OCI-LY7 (cell line): ENCODE measurements around the genes TSPYL1, DCBLD1, GOPC and NUS1.

DNA sequence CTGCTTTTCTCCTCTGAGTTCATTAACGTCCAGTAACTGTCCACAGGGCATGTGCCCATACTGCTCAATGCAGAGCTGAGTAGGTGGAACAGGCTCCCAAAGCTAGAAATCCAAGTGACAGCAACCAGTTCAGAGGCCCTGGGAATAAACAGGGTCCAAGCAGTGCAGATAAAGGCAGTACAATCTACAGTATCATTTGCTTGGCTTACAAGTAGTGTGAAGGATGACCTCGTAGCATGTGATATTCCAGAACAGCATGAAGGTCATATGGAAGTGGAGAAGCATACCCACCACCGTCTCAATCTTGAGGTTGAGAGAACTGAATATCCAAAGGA is 1.7 kb downstream of the TSPYL1 start:
- PRO-cap = no peak
- RAMPAGE, long total RNA = no peak

DNA sequence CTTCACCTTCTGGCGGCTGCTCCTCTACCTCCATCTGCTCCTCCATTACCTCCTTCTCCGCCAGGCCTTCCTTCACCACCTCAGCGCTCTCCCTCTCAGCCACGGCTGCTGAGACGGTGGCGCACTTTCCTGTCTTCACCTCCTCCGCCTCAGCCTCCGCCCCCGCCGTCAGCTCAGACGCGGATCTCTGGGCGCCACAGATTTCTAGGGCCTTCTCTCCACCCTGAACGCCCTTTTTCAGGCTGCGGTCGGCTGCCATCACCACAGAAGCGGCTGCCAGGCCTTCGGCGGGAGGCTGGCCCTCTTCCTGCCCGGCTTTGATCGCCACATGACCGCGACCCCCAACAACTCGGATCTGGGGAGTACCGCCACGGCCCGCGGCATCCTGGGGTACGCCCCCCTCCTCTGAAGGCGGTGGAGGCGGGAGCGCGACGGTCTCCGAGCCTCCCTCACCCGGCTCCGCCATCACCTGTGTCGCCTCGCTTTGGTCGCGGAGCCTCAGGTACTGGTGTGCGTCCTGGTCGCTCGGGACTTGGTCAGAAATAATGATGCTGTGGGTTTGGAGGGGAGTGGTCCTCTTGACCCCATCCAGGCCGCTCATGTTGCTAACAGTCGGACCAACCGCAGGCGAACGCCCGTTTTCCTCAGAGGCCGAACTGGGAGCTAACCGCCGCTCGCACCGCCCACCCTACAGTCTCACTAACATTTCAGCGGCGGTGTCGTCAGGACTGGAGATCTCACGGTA is at the start of gene TSPYL1:
TSPYL1 (minus strand) TSS at position 701 of the 745 bp plus-strand sequence.
- PRO-cap = bidirectional peak, plus-strand start at position 240 of the sequence, minus-strand start at position 107 of the sequence; bidirectional peak, plus-strand start at position 452 of the sequence, minus-strand start at position 476 of the sequence; bidirectional peak, plus-strand start outside the sequence, minus-strand start at position 701 of the sequence
- RAMPAGE, long total RNA = no peak

DNA sequence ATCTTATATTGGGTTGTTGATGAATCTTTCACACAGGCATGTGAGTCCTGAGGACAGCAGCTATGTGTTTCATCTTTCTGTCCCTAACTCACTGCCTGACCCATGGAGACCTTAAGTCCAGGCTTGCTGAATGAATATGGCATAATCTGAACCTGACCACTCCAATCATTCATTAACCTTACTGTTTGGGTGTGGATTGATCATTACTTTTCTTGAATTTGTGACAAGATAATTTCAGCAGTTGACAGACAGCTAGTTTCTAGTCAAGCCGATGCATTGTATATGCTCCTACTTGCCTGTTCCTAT is 27.3 kb upstream of the TSPYL1 start:
- PRO-cap = no peak
- RAMPAGE, long total RNA = no peak

DNA sequence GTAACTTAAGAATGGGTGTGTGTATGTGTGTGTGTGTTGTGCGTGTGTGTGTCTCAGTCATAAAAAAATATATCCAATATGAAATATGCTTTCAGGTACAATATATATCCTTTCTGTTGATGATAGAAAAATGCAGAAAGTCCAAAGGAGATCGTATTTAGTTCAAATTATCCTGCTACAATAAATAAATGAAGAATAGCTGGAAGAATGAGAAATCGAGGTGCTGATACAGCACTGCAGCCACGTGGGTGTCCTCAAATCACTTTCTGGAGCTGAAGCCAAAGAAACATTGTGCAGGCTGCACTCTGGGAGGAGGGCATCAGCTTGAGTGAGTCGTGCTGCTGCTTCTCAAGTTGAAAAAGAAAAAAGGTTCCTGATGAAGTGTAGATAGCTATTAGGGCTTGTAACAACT is 40.4 kb downstream of the DSE start:
- PRO-cap = no peak
- RAMPAGE, long total RNA = no peak

- PRO-cap = no peak
- RAMPAGE, long total RNA = no peak
Measured at GRCh38 chr6:116564891-116565283, 6.4 kb upstream of the RWDD1 start.

GRCh38 chr6:116764540-116764760 is 1.1 kb downstream of the FAM162B start:
- PRO-cap = no peak
- RAMPAGE, long total RNA = no peak

DNA sequence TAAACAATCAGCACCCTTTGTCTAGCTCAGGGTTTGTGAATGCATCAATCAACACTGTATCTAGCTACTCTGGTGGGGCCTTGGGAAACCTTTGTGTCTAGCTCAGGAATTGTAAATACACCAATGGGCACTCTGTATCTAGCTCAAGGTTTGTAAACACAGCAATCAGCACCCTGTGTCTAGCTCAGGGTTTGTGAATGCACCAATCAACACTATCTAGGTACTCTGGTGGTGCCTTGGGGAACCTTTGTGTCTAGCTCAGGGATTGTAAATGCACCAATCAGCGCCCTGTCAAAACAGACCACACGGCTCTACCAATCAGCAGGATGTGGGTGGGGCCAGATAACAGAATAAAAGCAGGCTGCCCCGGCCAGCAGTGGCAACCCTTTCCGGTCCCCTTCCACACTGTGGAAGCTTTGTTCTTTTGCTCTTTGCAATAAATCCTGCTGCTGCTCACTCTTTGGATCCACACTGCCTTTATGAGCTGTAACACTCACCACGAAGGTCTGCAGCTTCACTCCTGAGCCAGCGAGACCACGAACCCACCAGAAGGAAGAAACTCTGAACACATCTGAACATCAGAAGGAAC is 138.4 kb downstream of the RFX6 start:
- PRO-cap = no peak
- RAMPAGE, long total RNA = no peak

- PRO-cap = no peak
- RAMPAGE, long total RNA = no peak
Measured at GRCh38 chr6:117244547-117245627, 20.5 kb upstream of the VGLL2 start.

DNA sequence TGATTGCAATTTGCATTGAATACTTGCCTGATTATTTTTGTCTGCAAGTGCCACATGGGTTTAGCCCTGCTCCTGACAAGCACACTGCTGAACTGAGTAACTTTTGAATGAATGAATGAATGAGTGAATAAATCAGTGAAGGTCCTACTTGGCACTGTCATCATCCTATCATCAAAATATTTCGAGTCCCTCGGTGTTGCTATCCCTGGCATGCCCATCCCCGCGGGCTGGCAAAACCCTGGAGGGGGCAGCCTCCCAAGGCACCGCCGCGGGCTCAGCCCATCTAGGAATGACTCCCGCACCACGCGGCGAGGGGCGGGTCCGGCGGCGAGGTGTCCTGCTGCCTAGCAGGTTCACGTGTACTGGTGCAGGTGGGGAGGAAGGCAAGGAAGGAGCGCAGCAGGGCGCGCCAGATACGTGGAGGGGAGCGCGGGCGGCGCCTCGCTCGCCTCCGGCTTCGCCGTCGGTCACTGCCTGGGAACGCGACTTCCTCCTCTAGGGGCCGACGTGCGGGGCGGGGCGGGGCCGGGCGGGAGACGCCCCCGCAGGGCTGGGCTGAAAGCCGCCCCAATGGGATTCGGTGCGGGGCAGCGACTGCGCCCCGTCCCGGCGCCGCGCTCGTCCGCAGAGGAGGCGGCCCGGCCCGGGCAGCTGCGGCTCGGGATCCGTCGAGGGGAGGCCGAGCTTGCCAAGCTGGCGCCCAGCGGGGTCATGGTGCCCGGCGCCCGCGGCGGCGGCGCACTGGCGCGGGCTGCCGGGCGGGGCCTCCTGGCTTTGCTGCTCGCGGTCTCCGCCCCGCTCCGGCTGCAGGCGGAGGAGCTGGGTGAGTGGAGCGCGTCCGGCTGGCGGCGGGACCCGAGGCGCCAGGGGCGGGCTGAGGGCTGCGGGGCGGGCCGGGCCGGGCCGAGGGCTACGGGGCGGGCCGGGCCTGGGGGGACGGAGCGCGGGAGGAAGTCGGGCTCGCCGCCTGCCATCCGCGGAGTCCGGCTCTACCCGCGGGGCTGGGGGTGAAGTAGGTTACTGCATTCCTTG is at the start of gene DCBLD1:
DCBLD1 (plus strand) TSS at position 604 of the 1,032 bp plus-strand sequence.
- PRO-cap = no peak
- RAMPAGE, long total RNA = no peak

DNA sequence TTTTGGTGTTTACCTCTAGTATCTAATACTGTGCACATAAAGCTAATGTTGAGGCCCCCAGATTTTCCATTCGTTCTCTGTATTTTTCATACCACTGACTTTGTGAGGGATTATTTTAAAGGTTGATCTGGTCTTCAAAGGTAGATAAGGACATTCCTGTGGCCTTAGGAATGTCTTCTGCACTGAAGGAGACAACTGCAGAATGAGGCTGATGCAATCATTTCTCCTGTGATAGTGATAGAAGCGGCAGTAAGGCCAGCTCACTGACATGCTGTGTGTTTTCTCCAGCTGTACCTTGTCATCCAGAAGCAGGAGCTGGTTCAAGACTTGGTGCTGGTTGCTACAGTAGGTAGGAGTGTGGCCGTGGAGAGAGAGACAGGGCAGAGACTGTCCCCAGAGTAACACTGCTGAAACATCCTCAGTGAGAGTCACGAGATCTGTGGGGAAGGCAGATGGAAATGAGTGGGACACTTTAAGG is 53.8 kb downstream of the DCBLD1 start:
- PRO-cap = no peak
- RAMPAGE, long total RNA = no peak

DNA sequence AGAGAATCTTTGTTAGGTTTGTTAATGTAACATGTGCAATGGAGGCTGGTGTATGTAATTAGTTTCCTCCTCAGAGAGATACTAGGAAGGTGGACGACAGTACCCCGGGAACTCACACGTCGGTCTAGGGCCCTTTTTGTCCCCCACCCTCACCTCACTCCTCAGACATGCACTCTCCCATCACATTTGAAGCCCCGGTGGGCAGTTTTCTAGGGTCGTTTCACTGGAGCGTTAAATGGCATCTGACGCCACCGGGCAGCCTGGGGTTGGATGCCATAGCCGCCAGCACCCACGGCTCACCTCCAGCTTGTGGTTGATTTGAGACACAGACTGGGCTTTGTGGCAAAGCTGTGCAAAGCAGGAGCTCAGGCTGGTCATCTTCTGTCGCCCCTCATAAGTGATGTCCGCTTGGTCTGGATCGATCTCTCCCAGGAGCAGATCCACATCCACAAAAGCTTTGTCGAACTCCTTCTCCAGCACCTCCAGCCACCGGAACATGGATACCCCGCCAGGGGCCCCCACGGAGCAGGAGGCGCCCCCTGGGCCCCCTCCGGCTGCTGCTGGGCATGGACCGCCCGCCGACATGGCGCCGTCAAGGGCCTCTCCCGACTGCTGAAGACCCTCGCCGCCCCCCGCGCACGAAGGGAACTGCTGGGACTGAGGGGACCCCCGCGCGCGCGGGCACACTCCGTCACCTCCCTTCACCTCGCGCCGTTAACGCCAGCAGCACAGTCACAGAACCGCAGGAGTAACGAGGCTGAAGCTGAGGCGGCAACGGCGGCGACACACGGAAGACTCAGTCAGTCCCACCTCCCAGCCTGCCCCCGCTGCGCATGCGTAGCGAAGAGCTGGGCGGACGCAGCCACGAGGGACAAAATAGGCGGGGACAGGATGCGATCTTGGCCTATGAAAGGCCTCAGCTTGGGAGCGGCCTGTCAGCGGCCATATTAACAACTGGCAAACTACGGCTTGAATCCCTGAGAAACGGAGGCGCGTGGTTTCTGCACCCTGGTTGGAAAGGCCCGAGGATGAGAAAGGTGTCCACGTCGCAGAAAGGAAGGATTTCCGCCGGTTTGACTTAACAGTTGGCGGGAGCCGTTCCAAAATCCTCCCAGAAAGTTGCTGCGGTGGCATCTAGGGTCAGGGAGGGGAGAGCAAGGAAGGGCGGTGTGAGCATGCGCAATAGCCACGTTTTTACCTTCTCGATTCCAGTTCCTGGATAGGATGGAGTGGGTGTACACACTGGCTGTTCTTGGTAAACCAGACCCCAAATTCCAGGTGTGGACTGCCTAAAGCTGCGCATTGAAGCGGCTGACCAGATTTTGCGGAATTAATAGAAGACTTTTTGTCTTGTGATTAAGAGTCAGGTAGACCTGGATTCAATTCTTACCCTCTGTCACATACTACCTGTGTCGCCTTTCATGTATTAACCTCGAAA is at the start of gene GOPC:
GOPC (minus strand) TSS at position 808 of the 1,438 bp plus-strand sequence.
- PRO-cap = bidirectional peak, plus-strand start at position 345 of the sequence, minus-strand start at position 244 of the sequence; bidirectional peak, plus-strand start at position 960 of the sequence, minus-strand start at position 820 of the sequence; bidirectional peak, plus-strand start at position 1,211 of the sequence, minus-strand start at position 1,156 of the sequence
- RAMPAGE, long total RNA = no peak

GRCh38 chr6:117674574-117675652 is at the start of gene NUS1:
NUS1 (plus strand) TSS chr6:117675469.
- PRO-cap = bidirectional peak, plus-strand start at chr6:117675474, minus-strand start at chr6:117675245
- RAMPAGE, long total RNA = no peak

GRCh38 chr6:117999134-117999563 is 92.1 kb downstream of the SLC35F1 start:
- PRO-cap = no peak
- RAMPAGE, long total RNA = no peak

DNA sequence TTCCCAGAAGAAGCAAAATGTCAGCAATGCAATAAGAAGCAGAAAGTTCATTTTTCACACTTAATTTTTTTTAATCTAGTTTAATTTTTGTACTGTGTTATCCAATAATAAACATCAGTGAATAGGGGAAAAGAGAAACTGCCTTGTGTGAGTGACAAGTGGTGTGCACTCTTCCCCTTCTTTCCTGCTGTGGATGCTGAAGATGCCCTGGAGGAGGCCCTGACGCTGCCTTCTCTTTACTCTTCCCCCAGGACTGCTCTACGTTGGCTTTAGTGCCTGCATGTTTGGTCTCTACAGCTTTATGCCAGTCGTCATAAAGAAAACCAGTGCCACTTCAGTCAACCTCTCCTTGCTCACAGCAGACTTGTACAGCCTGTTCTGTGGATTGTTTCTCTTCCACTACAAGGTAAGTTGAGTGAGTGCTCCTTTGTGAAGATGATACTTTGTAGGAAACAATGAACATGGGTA is 263.1 kb upstream of the PLN start:
- PRO-cap = no peak
- RAMPAGE, long total RNA = no peak

- PRO-cap = no peak
- RAMPAGE, long total RNA = no peak
Measured at GRCh38 chr6:118468875-118469325, 79.2 kb upstream of the PLN start.

DNA sequence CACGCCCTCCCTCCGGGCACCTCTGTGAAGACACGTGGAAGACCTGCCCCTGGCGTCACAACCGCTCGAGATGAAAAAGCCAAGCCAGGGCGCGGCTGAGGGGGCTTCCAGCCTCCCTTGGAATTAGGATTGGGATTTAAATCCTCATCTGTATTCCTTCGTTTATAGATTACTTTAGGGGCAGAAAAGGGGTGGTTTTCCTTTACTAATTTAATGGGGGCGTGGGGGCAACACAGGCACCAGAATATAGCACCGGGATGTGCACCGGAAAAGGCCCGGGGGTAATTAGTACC is 436 bp upstream of the CEP85L start:
- PRO-cap = no peak
- RAMPAGE, long total RNA = no peak

GRCh38 chr6:118839109-118839396 is 54.9 kb upstream of the ASF1A start:
- PRO-cap = no peak
- RAMPAGE, long total RNA = no peak

GRCh38 chr6:119261341-119261766 is 88.2 kb downstream of the MAN1A1 start:
- PRO-cap = no peak
- RAMPAGE, long total RNA = no peak

DNA sequence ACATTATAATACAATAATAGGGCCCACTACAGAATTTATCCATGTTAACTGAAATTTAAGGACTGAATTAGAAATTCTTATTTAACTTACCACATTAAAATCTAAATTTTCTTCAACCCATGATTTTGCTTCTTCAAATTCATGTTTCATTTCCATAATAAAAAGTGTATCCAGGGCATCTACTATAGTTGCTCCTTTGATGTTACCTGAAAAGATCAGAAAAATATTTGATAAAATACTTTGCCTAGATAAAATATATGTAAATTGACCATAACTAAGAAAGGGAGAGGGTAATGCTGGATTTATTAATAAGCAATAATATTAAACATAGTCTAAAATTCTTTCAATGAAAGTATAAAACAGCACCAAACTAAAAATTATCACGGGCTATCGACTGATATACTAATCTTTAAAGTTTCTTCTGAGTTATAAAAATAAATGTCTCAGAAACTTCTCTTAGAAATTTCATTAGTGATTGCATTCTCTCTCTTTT is 47.6 kb downstream of the MAN1A1 start:
- PRO-cap = no peak
- RAMPAGE, long total RNA = no peak

DNA sequence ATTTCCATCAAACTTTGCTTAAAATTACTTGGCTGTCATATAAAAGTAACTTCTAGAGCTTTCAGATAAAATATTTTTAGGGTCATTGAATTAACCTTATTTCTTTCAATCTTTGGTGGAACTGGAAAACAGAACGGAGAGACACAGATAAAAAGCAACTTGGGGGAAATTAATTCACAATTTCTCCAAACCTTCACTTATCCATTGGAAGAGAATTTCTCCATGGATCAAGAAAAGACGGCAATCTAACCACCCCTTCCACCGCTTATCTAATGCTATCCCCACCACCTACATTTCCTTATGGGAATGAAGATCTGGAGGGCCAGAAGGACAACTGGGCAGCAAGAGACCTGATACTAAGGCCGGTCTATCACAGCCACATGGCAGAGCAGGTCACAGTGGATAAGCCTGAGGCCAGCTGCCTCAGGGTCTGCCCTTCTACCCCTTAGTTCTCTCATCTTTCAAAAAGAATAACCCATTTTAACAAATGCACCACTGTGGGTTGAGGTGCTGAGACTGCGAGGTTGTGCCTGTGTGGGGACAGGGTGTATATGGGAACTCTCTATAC is 37.2 kb downstream of the MAN1A1 start:
- PRO-cap = no peak
- RAMPAGE, long total RNA = no peak